Transverse colon (tissue), 4 donors: ENCODE measurements around the gene FKBP7.

GRCh38 chr2:176130866-176131131 lies 1.3 kb downstream of the HOXD8 start:
- PRO-cap = unidirectional peak, minus-strand start at chr2:176131049
- RAMPAGE, long total RNA, 4 experiments = no peak in any of the 4 experiments

DNA sequence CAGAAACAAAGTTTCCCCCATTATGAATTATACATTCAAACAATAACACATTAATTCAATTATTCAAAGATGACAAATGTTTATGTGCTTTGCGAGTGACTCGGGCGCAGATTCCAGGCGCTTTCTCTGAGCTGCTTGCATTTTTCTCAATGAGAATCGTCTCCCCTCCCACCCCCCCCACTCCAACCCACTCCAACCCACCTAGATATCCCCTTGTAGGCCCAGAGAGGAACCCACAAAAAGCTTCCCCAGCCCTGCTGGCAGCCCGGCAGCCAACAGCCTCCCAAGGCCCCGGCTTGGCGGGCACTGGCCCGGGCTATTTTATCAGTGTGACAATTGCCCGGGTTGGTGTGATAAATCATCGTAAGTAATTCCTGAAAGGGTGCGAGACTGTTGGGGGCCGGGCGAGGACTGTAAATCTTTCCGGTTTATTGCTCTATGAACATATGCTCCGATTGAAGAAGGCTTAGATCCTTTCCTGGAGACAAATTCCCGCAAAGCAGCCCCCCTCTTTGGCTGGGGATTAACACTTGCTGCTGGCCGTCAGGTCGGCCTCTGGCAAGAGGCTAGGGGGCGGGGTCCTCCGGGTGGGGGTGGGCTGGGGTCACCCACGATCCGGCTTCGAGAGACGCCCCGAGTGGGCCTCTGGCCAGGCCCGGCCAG lies 1.7 kb downstream of the HOXD3 start:
- PRO-cap = unidirectional peak, minus-strand start at position 298 of the sequence
- RAMPAGE, long total RNA, 4 experiments = no peak in any of the 4 experiments

DNA sequence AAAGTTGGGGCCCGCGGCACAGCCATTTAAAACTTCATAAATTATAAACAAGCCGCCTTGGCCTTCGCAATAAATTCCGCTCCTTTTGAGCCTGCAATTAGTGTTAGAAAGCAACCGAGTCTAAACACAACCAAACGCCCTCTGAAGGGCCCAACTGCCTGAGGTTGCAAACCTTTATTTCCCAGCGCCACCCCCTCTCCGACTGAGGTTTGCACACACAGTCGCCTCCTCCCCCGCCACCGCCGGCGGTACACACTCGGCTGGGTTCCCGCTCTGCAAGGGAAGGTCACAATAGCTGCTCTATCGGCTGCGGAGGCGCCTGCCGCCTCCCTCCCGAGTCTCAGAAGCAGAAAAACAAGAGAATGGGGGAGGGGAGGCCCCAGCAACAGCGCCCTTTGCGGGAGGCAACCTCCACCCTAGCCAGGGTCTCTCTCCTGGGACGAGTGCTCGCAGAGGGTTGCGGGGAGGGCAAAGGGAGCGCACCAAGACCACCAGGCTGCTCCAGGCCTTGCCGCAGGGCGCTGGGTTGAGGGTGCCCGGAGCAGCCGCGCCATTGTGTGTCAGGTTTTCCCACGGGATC lies 13.5 kb upstream of the HOXD1 start:
- PRO-cap = no peak
- RAMPAGE, long total RNA, 4 experiments = no peak in any of the 4 experiments

- PRO-cap = no peak
- RAMPAGE, long total RNA, 4 experiments = no peak in any of the 4 experiments
Observed at GRCh38 chr2:176489962-176491065, 221.1 kb downstream of the MTX2 start.

DNA sequence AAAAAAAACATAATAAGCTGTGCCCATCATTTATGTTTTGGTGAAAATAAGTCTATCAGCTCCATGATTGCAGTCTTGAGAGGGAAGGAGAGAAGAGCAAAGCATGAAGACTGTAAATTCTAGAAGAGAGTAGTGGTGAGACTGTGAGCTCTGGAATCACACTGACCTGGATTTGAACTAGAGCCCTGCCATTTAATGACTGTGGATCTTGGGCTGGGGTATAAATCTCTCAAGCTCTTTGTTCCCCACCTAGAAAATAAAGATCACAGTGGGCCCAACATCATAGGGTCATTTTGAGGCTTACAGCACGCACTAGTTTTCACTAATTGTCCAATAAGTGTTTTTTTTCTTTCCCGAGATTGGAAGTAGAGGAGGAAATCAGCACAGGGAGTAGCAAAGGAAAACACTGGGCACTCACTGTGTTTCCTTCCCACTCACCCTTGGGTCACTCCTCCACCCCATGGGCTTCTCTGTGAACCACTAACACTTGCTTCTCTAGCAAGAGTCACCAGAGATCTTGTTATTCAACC lies 61.4 kb upstream of the HNRNPA3 start:
- PRO-cap = no peak
- RAMPAGE, long total RNA, 4 experiments = no peak in any of the 4 experiments

GRCh38 chr2:177174360-177174796 lies 38.2 kb upstream of the HNRNPA3 start:
- PRO-cap = no peak
- RAMPAGE, long total RNA, 4 experiments = no peak in any of the 4 experiments

DNA sequence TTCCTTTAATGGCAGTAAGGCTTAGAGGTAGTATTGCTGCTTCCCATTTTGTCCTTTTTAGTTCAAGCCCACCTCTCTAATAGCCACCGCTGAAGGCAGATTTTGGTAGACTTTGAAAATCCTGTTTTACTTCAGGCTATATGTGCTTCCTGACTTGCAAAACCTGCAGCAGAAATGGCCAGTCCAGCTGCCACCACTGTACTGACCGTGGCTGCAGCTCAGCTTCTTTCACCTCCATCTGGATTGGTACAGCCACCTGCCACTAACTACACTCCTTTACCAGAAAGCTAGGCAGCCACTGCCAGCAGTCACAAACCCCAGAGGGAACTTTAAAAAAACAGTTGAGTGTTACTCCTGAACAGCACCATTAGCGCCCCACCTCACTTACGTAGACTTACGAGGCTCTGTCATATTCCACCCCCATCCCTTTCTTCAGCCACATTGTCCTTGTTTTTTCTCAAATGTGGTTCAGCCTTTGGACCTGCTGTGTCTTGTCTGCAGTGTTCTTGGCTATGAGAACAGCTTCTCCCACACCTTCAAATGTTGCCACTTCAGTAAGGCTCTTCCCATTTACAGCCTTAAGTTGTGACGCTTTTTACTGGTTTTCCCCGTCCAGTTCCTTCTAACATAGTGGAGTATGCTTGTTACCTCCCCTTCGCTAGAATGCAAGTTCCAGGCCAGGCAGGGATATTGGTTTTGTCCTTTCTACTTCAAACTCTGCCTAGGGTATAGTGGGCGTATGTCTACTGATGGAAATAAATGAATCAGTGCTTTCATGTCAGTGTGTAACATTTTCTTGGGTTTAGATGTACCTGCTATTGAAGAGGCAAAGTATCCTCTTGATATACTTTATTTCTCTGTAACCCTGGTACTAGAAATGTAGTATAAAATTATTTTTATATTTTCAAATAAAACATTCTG lies 17.0 kb downstream of the HNRNPA3 start:
- PRO-cap = no peak
- RAMPAGE, long total RNA, 4 experiments = start-site peak on the minus strand in 1 of 4 experiments, centred at position 697 of the sequence, 11 reads per replicate

DNA sequence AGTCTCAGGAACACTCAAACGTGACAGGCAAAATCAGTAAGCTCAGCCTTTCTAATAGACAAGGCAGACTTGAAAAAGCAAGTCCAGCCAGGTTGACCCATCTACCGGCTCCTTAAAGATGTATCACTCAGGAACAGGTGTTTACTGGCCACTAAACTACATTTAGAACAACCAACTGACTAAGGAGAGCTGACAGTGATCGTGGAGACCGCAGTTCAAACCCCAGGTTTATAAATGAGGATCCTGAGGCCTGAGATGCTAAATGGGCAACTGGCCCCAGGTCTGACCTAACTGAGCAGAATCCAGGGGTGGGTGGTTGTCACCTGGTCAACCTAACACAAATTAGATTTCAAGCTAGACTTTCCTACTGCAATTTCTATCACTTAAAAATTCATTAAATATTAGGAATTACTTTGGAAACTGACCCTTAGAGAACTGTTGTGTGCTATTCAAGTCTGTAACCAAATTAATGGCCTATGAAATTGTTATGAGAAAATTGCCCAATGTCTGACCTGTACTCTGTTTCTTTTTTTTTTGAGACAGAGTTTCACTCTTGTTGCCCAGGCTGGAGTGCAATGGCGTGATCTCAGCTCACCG lies 16.5 kb downstream of the NFE2L2 start:
- PRO-cap = no peak
- RAMPAGE, long total RNA, 4 experiments = no peak in any of the 4 experiments

DNA sequence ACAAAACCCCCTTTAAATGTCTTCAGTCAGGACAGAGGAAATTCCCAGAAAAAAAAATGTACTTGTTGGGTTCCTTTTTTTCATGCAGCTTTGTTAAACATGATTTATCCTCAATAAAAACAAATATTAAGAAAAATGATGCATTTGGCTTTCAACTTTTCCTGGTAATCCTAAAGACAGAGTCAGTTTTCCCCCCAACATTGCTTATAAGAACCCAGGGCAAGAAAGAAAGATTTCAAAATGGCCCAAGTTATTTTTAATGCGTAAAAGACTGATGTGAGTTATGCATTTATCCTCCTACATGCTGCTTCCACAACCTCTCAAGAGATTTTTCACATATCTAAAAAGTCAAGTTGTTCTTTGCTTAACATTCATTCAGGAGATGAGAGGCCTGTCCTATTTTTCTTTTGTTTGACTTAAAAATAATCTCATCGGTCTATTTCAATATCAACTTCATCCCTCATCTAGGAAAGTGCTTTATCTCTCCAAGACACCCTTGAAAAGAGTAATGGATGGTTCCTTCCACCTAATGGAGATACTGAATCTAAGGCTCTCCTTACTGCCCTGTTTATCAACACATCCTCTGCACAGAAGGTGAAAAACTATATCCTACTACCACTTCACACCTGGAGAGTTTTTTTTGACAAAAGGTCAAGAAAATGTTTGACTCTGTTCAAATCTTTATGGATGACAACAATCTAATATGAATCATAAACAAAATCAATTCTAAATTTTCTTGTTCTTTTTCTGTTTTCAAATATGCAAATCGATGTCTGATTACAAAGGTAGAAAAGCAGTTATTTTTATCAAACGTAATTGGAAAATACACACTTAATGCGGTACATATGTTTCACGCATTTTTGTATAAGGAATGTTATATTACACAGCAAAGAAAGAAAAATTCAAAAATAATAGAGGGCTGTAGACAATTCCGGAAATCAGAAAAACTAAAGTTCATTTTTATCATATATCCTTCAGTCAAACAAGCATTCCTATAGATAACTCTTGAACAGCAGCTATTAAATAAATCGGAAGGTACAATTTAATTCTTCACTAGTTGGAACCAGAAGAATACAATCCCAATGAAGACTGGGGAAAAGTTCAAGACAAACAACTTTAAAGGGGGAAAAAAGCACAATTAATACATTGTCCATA lies 2.3 kb downstream of the NFE2L2 start:
- PRO-cap = no peak
- RAMPAGE, long total RNA, 4 experiments = start-site peak on the minus strand in 1 of 4 experiments, centred at position 683 of the sequence, 14 reads per replicate

DNA sequence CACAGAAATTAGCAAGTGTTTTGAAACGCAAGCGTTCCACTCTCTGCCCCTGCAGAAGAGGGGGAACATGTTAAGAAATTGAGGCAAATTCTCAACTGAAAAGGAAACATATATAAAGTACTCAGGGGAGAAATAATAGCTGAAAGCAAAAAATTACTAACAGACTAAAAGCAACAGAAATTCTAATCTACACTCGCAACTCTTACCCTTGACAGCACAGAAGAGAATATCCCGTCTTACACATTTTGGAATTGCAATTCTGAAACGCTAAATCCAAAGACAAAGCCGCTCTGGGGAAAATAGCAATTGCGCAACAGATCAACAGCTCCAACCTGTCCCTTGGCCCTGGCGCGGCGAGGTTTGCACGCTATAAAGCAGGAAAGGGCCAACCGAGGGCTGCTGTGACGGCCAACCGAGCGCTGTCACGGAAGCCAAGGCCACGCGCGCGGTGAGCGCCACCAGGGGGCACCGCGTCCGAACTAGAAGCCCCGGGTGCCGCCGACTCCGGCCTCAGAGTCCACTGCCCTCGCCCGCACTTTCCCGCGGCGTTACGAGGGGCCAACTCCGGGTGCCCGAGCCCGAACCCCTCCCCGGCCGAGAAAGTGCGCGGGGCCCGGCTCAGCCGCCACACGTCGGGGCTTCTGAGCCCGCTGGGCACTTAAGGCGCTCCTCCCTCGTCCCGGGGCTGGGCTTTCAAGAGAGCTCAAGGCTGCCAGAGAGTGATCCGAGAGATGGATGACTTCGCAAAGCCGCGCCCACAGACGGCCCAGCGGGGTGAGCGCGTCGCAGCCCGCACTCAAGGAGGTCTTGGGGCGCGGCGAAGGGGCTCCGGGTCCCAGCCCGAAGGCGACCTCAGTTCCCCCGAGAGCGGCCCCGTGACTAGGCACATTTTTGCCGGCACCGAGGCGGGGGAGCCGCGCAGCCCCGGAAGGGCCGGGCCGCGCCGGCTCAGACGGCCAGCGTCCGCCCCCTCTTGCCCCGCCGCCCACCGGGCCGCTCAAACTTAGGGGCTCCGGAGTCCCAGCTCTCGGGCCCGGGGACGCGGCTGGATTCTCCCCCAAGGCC lies 998 bp downstream of the NFE2L2 start:
- PRO-cap = bidirectional peak, plus-strand start at position 513 of the sequence, minus-strand start at position 334 of the sequence; bidirectional peak, plus-strand start at position 760 of the sequence, minus-strand start at position 634 of the sequence
- RAMPAGE, long total RNA, 4 experiments = start-site peak on the minus strand in 2 of 4 experiments, centred at positions 296 to 660 of the sequence, 15 to 20 reads per replicate

DNA sequence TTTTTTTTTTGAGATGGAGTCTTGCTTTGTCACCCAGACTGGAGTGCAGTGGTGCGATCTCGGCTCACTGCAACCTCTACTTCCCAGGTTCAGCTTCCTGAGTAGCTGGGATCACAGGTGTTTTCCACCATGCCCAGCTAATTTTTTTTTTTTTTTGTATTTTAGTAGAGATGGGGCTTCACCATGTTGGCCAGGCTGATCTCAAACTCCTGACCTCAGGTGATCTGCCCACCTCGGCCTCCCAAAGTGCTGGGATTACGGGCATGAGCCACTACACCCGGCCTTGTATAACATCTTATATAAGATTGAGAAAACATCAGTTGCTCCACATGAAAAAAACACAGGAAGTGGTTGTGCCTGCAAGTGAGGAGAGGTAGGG lies 45.3 kb upstream of the NFE2L2 start:
- PRO-cap = no peak
- RAMPAGE, long total RNA, 4 experiments = no peak in any of the 4 experiments

DNA sequence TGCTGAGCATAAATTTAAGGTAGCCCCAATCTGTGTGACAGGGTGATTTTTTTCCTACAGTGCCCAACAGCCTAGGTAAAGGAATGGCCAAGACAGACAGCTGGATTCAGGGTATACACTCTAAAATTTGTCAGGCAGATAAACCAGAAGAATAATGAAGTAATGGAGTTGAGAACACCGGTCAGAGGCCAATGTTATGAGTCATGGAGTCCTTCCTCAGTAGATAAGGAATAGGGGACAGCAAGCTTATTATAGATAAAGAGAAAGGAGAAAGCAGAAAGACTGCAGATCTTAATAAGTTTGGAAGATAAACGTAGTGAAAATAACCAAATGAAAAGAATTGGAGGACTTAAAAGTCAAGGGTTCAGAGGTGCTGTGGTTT lies 63.5 kb upstream of the NFE2L2 start:
- PRO-cap = no peak
- RAMPAGE, long total RNA, 4 experiments = no peak in any of the 4 experiments

- PRO-cap = no peak
- RAMPAGE, long total RNA, 4 experiments = no peak in any of the 4 experiments
Observed at GRCh38 chr2:177538619-177539355, 13.8 kb downstream of the TTC30B start.

DNA sequence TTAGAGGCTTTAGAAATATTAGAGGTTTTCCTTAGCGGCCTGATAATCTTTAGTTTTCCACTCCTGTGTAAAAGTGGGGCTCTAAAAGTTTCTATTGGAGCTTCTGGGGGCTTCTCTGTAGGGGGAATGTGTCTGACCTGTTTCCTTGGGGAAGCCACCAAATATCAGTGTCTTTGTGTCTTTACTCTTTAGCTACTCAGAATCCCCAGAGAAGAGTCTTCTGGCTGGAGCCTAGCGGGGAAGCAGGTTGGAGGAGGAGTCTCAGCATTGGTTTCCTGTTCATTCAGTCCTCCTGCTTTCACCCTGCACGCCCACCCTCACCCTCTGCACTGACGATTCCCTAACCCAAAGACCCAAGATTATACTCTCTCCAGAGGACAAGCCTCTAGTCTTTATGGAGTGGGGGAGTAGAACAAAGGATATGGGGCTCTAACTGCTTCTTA lies 112.7 kb upstream of the TTC30A start:
- PRO-cap = no peak
- RAMPAGE, long total RNA, 4 experiments = no peak in any of the 4 experiments

DNA sequence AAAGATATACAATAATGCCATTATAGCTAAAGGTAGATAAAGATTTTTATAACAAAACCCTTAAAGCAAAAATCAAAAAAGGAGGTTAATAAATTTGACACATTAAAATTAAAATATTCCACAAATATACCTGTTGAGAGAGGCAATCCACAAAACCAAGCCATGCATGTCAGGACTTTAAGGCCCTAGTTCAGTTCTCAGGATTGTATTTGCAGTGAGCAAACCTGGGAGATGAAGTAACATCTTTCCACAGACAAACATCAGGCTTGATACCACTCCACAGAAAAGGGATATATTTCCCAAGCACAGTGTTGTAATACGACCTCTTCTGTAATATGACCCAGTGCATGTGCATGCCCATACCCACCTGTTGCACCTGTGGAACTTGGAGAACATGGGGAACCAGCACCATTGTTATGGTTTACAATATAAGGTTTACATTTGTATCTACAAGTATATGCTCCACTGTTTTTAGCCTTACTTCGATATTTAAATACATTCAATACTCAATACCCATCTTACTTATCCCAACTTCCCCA lies 184.0 kb downstream of the PDE11A start:
- PRO-cap = no peak
- RAMPAGE, long total RNA, 4 experiments = no peak in any of the 4 experiments

- PRO-cap = no peak
- RAMPAGE, long total RNA, 4 experiments = start-site peak on the plus strand in 1 of 4 experiments, at chr2:178125342-178126117 at its widest, 7 reads per replicate
Observed at GRCh38 chr2:178125423-178126279, 13.4 kb downstream of the RBM45 start.

DNA sequence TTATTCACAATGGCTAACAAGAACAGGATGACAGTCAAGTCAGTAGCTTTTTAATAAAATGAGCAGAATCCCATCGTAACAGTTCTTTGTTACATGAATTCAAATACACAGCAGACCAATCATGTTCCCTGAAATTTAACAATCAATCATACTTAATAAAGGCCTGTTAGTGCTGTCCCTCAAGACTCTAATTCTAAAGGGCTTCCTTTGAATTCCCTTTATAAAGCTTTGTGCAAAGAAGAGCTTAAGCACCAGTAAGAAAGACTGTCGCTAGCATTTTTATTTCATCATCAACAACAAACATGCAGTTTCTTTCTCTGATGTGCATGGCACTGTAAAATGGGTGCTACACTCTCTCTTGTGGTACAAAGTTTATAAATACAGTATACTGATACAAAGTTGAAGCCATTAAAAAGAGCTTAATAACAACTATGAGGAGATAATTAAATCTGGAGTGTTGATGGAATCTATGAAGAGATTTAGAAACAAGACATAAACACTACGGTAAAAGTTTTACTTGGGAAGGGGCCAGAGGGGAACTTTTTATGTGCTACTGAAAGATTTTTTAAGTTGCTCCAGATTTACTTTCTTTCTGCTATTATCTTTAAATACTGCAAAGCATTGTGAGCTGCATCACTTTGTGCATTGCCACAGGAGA lies 19.3 kb downstream of the PRKRA start:
- PRO-cap = no peak
- RAMPAGE, long total RNA, 4 experiments = start-site peak on the minus strand in 1 of 4 experiments, centred at position 525 of the sequence, 7 reads per replicate

DNA sequence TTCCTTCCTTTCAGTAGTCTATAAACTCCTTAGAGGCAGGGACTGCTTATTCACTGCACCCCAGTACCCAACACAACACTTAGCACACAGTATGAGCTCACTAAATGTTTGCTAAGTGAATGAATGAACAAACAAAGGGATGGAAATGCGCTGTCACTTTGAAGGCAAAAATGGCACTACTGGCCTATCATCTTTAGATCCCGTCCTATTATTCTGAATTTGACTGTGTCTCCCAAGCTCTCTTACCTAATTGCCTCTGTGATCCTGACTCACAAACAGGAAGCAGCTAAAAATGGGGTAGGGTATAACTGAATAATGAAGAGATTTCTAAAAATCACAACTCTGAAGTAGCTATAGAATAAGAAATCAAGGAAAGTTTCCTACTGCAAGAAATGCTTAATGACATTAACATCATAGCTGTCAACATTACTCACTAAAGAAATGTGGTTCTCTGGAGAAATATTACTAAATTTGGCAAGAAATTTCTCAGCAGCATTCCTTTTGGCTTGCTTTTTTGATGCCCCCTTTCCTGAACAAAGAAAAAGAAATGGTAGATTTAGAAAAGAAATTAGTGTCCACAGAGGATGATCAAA lies 9.7 kb downstream of the PRKRA start:
- PRO-cap = no peak
- RAMPAGE, long total RNA, 4 experiments = no peak in any of the 4 experiments

- PRO-cap = bidirectional peak, plus-strand start at chr2:178478721, minus-strand start at chr2:178478553
- RAMPAGE, long total RNA, 4 experiments = start-site peak on the minus strand in 2 of 4 experiments, at chr2:178478547-178478600 at its widest, 64 to 262 reads per replicate
Observed at GRCh38 chr2:178478167-178478772, at the start of gene FKBP7. TSS of gene FKBP7 (minus strand) at chr2:178478600.

- PRO-cap = no peak
- RAMPAGE, long total RNA, 4 experiments = no peak in any of the 4 experiments
Observed at GRCh38 chr2:178481608-178481825, 1.3 kb downstream of the PLEKHA3 start.